Lung (tissue), 4 donors: ENCODE data around the genes TROAP and CERS5.

DNA sequence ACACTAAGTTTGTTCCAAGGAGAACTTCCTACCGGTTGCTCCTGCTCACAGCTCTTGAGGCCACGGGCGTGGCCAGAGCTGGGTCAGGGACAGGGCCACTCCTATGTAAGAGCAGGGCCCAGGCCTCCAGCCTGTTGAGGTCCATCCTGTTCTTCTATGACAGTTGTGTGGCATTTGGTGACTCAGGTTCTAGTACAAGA is 36.9 kb upstream of the TUBA1A start:
- PRO-cap, result no peak
- RAMPAGE, long total RNA, result no peak
- RRBS, result no CpG with 5 or more reads among the region's 3 CpGs

DNA sequence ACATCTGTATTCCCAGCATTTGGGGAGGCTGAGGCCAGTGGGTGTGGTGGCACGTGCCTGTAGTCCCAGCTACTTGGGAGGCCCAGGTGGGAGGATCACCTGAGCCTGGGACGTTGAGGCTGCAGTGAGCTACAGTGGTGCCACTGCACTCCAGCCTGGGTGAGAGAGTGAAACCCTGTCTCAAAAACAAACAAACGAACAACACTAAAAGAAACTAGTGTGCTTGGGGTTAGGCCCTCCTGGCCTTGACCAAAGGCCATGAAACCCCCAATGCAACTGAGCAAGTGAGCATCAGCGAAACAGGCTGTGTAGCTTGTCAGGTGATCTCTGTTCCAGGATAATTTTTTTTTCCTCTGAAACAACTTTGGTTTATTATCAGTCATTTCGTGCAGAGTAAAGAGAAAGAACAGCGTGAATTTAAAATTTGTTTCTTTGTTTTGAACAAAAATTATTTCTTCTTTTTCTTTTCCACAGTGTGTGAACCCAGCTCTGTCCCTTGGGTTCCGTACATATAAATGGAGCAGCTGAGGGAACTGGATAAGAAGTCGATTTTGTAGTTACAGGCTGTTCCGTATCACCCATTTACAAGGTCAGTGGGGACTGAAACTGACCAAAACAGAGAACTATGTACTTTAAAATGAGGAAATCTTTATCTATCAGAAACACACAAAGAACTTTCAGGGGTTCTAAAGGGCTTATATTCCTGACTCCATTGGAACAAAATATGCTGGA is 8.8 kb upstream of the TUBA1C start:
- PRO-cap, result no peak
- RAMPAGE, long total RNA, result no peak
- RRBS, result no CpG with 5 or more reads among the region's 9 CpGs

- PRO-cap, result no peak
- RAMPAGE, long total RNA, result no peak
- RRBS, result 4% methylated on average over 16 of the region's 74 CpGs
Observed at GRCh38 chr12:49296863-49297776, 2.2 kb downstream of the PRPH start.

DNA sequence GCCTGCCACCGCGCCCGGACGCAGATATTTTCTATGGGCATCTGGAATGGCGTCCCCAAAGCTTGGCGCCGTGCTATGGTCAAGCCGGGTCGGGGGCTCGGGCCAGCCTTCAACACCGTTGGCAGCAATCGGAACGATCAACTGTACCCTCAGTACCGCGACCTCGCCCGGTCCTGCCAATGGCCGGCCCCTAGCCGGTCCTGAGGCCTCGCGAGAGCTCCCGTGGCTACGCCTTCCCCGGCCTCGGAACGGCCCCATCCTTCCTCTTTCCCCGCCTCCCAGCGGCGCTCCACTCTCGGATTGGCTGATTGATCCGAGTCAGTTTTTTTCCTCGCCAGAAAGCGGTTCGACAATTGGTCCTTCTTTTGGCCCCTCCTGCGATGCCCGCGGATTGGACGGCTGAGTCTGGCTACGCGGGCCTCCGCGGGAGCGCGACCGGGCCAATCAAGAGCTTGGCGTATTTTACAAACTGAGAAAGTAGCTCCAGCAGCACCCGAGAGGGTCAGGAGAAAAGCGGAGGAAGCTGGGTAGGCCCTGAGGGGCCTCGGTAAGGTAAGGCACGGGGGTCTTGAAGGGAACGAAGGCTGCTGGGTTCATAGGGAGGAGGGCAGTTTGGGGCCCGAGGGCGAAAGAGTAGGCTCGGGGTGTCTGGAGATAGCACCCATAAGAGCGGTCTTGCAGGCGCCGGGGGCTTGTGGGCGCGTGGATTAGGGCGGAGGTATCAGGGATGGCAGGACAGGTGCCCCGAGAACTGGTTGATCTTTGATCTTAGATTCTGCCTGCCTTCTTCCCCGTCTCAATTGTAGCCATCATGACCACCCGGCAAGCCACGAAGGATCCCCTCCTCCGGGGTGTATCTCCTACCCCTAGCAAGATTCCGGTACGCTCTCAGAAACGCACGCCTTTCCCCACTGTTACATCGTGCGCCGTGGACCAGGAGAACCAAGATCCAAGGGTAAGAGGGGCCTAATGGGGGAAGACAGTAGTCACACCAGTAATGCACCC is at the start of gene TROAP:
TROAP (plus strand) TSS at position 458 of the 1,005 bp plus-strand sequence.
- PRO-cap, result bidirectional peak, plus-strand start at position 478 of the sequence, minus-strand start at position 175 of the sequence
- RAMPAGE, long total RNA, result start-site peak on the plus strand centred at position 462 of the sequence, 92 bp wide, 9 and 21 reads in 2 replicates
- RRBS, result 1% methylated on average over 19 of the region's 72 CpGs

DNA sequence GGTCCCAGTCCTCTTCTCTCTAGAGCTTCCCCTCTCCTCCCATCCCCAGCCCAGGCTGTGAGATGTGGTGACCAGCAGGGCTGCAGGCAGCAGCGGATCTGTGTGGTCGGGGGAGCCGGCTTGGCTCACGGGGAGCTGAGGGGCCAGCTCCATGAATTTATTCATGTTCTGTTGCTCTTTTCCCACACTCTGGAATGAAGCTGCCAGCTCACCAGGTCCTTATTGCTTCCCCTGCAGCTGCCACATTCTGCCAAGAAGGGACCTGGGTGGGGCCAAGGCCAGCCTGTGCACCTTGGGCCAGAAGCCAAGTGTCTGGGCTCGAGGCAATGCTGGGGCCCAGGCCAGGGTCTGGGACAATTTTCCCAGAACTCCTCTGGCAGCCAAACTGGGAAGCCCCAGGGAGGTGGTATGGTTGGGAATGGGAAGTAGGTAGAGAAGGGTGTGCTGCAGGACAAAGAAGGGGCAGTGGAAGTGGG is 2.5 kb upstream of the C1QL4 start:
- PRO-cap, result no peak
- RAMPAGE, long total RNA, result no peak
- RRBS, result no CpG with 5 or more reads among the region's 5 CpGs

DNA sequence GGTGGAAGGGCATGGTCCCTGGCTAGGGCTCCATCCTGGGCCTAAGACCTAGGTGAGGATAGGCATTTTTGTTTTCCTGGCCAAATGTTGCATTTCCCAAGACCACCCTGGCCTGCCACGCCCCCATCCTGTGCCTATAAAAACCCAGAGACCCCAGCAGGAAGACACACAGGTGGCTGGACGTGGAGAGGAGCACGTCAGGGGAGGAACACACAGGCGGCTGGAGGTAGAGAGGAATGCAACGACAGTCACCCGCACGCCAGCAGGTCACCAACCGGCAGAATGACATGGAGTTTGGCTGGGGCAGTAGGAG is 62.9 kb upstream of the KCNH3 start:
- PRO-cap, result no peak
- RAMPAGE, long total RNA, result no peak
- RRBS, result no CpG with 5 or more reads among the region's 8 CpGs

DNA sequence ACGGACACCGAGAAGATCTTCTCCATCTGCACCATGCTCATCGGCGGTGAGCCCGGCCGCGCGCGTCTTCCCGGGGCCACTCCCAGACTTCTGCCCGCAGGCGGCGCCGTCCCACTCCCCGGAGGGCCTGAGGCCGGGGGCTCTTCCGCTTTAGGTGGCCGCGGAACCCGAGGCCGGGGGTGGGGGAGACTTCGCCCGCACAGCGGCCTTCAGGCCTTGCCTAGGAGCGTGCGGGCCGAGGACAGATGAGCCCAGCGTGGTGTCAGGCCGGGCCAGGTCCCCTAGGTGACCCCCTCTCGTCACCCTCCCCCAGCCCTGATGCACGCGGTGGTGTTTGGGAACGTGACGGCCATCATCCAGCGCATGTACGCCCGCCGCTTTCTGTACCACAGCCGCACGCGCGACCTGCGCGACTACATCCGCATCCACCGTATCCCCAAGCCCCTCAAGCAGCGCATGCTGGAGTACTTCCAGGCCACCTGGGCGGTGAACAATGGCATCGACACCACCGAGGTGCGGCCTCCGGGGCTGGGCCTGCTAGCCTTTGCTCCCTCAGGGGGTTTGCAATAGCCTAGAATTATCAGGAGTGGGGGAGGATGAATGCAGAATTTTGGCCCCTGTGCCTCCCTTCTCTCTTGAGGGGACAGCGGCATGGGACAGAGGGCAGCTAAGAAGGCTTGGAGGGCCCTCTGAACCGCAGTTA is 10.4 kb downstream of the KCNH3 start:
- PRO-cap, result no peak
- RAMPAGE, long total RNA, result no peak
- RRBS, result 3% methylated on average over 18 of the region's 54 CpGs

- PRO-cap, result no peak
- RAMPAGE, long total RNA, result no peak
- RRBS, result no CpG with 5 or more reads among the region's 6 CpGs
Observed at GRCh38 chr12:49670801-49671897, 36.1 kb downstream of the FMNL3 start.

DNA sequence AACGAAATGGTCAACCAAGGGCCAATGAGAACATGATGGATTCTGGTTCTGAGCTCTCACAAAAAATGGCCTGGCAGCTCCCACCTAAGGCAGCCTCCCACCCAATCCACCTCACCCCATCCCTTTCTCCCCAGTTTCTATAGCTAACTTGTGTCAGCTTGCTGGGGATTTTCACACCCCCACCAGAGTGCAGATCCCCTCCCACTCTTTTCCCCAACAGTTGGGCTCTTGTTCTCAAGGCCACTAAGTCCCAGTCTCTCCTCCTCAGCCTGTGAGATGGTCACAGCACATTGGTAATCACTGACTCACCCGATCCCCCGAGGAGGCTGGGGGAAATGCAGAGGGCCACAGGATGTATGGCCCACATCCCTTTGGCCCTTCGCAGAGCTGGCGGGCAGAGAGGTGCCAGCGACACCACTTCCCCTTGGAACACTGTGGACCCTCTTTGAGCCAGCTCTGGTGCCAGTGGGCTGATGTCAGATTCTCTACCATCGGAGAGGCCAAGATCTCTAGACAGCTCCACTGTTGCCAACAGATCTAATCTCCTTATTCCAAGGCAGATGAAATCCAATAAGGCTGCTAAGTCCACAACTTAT is 1.7 kb downstream of the FMNL3 start:
- PRO-cap, result no peak
- RAMPAGE, long total RNA, result no peak
- RRBS, result no CpG with 5 or more reads among the region's 7 CpGs

- PRO-cap, result no peak
- RAMPAGE, long total RNA, result no peak
- RRBS, result no CpG with 5 or more reads among the region's 1 CpG
Observed at GRCh38 chr12:49706236-49706334, 1.1 kb downstream of the FMNL3 start.

DNA sequence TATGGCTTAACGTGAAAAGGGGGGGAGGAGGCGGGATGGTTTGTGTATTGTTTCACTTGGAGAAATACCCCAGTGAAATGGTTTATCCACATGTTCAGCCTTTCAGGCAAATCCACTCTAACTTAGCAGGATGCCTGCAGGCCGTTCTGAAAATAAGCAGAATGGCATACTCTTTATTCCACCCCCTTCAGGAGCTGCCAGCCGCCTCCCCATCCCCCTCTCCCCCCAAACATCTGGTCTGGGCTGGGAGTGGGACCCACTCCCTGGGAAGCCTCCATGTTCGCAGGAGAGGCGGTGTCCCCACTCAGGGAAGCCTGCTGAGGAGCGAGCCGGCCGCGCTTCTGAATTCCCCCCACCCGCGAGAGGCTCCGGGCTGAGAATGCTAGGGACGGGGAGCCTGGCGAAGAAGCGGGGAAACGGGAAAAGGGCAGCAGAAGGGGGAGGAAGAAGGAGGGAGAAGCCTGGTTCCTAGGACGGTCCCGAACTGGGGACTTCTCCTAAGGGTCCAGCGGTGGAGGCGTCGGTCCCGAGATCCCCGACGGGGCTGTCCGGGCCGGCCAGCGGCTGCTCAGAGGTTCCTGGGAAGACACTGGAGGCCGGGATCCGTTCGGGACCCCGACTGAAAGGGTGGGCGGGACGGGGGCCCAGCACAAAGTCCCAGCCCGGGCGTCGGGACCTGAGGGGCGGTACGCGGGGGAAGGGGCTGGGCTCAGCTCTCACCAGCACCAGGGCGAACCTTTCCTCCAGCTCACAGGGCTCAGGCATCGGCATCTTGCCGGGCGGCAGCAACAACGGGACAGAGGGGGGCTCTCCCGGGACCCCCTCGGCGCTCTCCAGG is 651 bp downstream of the FMNL3 start:
- PRO-cap, result no peak
- RAMPAGE, long total RNA, result no peak
- RRBS, result 2% methylated on average over 19 of the region's 48 CpGs

- PRO-cap, result no peak
- RAMPAGE, long total RNA, result no peak
- RRBS, result no CpG with 5 or more reads among the region's 9 CpGs
Observed at GRCh38 chr12:49810966-49811569, 17.1 kb downstream of the NCKAP5L start.

GRCh38 chr12:49825340-49825814 is 2.8 kb downstream of the NCKAP5L start:
- PRO-cap, result no peak
- RAMPAGE, long total RNA, result no peak
- RRBS, result no CpG with 5 or more reads among the region's 5 CpGs

DNA sequence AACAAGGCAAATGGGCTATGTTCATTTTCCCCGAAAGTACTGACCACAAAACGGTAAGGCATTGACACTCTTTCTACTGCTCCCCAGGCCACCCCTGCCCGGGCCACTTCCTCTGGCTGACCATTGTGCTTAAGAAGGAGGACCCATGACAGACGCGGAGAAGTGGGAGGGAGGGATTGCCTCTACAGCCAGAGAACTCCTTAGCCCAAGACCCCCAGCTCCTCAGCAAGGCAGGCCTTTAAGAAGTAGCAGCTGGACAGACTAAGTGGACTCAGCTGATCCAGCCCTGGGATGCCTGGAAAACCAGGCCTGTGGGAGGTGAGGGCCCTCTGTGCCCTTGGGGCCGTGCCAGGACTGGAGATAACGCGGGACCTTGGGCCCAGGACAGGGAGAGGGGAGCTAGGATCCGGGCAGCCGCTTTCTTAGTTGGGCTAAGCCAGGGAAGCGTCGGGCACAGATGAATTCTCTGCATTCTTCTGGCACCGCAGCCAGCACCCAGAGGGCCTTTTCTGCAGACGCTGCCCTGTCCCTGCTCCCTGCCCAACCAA is 1.0 kb downstream of the NCKAP5L start:
- PRO-cap, result no peak
- RAMPAGE, long total RNA, result no peak
- RRBS, result no CpG with 5 or more reads among the region's 14 CpGs

- PRO-cap, result no peak
- RAMPAGE, long total RNA, result no peak
- RRBS, result 9% methylated on average over 15 of the region's 59 CpGs
Observed at GRCh38 chr12:49966707-49967871, 5.4 kb downstream of the AQP5 start.

GRCh38 chr12:50085585-50085993 is 447 bp downstream of the SMARCD1 start:
- PRO-cap, result no peak
- RAMPAGE, long total RNA, result no peak
- RRBS, result no CpG with 5 or more reads among the region's 10 CpGs

DNA sequence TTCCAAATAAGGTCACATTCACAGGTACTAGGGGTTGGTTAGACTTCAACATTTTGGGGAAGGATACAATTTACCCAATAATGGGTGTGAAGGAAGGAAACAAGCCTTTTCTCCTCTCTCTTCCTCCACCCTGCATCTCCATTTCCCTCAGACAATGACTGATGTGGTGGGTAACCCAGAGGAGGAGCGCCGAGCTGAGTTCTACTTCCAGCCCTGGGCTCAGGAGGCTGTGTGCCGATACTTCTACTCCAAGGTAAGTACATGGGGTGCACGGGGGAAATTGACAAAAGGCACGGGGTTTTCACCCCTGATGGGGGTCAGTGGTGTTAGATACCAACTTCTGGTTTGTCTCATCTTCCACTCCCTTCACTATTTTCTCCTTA is 5.3 kb upstream of the GPD1 start:
- PRO-cap, result no peak
- RAMPAGE, long total RNA, result no peak
- RRBS, result no CpG with 5 or more reads among the region's 5 CpGs

DNA sequence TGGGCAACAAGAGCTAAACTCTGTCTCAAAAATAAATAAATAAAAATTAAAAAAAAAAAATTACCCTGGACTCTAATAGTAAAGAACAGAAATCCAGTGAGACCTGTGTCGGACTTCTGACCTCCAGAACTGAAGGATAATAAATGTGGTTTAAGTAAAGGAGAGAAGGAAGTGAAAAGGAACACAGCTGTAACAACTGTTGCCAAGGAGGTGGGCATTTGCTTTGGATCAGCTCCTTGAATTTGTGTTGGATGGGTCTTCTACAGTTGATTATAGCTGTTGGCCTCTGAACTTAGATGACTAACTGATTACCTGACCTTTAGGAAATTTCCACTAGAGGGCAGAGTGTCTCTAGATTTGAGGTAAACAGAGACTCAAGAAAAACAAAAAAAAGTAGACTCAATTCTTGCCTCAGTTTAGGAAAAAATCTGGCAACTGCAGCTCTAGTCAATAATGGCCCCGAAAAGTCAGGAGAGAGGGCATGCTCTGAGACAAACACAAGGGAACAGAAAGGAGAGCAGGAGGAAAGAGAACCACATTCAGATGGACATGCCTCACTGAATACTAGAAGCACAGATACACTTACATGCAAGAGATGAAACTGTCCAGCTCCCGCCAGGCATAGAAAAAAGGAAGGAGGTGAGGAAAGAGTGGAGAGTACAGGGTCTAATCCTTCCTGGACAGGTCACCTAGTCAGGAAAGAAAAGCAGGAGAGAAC is 20.5 kb downstream of the COX14 start:
- PRO-cap, result no peak
- RAMPAGE, long total RNA, result no peak
- RRBS, result no CpG with 5 or more reads among the region's 3 CpGs

DNA sequence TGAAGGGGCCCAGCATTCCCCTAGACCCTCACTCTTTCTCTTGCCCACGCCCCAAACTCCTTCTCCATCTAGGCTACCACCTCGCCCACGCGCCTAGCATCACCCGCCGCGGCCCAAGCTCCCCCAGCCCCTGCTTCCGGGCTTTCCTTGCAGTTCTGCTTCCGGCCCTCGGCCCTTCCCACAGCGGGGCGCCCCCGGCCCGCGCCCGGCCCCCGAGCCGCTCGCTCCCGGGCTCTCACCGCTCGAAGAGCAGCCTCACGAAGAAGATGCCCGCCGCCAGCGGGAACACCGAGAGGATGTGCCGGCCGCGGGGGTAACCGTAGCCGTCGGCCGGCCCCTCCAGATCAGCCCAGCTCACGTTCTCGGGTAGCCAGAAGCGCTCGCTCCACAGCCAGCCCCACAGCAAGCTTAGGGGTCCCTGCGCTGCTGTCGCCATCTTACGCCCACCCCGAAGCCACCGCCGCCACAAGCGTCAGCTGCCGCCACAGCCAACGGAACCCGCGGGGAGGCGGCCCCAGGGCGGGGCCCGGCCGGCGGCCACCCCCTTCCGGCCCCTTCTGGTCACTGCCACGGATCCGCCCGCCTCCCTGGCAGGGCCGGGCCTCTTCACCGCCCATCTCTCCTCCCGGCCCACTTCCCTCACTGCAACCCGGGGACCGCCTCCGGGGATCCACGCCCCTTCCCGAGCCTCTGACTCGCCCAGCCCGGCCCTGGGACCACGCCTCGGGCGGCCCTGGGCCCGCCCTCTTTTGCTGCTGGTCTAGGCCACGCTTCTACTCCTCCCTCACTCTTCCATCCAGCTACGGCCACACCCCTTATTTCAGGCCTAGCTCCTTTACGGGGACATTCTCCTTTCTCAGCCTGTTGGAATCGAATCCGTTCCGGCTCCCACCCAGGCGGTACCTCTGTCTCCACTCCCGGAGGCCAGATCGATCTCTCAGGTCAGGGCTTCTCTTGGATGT is at the start of gene CERS5:
CERS5 (minus strand) TSS at position 508 of the 962 bp plus-strand sequence.
- PRO-cap, result unidirectional peak, minus-strand start at position 467 of the sequence
- RAMPAGE, long total RNA, result no peak
- RRBS, result 2% methylated on average over 21 of the region's 81 CpGs

DNA sequence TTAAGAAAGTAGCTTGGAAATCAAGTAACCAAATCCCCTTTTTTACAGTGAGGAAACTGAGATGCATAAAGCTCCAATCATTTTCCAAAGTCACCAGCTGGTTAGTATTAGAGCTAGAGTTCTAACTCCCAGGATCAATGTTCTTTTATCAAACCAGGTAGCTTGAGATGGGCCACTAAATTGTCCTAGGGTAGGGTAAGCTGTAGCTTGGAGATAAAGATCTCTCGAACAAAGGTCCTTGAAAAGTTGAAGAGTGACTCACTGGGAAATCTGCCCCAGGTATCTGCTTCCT is 29.0 kb downstream of the LIMA1 start:
- PRO-cap, result no peak
- RAMPAGE, long total RNA, result no peak
- RRBS, result no CpG with 5 or more reads among the region's 1 CpG